Measurements from ENCODE around the gene NME1.

GRCh38 chr17:50925133-50925621, 59.0 kb upstream of the TOB1 start:
- PRO-cap: no peak

GRCh38 chr17:50939704-50940268, 73.6 kb upstream of the TOB1 start:
- PRO-cap: no peak

GRCh38 chr17:50949548-50950673, 83.8 kb upstream of the TOB1 start:
- PRO-cap: no peak

DNA sequence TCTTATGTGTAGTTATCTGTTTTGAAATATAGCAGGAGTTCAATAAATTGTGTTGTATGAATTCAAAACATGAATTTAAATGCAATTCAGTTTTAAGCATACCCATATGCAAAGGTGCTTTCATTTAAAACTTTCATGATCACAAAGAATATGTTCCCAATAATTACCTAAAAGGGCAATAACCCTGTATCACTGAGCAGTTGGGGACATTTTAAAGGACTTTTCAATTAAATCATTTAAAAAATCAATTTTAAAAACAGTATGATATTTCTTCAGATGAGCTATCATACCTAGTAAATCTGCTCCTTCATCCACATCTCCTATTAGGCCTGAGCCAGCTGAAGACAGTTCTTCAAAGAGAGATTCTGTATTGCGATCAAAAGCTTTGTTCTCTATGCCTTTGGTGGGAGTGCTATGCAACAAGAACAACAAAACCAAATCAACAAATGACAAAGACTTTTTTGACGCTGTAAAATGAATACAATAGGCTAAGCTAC, 106.7 kb downstream of the SPAG9 start:
- PRO-cap: no peak

DNA sequence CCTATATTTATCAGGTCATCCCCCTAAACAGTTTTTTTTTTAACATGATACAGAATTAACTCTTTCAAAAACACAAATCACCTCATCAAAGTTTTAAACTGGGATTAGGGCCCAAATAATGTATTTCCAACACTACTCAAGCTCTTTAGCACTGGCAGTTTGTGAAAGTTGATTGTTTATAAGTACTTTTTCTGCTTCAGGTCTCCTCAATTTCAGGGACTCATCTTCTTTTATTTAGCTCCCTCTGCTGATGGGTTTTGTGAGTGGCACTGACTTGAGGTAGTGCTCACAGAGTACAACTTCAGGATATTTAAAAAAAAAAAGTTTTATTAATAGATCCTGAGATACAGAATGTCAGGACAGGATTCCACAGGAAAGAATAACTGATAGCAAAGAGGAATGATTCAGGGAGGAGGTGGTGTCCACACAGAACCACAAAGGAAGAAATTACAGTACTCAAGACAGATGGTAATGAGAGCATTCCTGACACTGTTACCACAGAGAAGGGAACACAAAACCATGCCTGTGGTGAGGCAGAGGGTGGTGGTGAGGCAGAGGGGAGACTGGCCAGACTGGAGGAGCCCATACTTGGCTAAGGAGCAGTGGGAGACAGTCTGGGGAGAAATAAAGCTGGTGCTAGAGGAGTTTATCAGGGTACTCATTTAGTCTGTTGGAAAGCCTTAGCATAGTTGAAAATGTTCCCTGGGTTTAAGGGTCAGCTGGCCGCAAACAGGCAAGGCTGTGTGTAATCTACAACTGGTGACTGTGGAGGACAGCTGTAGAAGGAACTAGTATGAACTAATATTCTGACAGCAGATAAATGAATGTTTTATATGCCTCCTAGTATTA, 63.7 kb downstream of the SPAG9 start:
- PRO-cap: no peak

GRCh38 chr17:51118329-51118914, 2.2 kb downstream of the SPAG9 start:
- PRO-cap: no peak

GRCh38 chr17:51122287-51122477, 1.5 kb upstream of the SPAG9 start:
- PRO-cap: no peak

- PRO-cap: no peak
These were observed 5.3 kb upstream of the SPAG9 start for GRCh38 chr17:51125878-51126466.

DNA sequence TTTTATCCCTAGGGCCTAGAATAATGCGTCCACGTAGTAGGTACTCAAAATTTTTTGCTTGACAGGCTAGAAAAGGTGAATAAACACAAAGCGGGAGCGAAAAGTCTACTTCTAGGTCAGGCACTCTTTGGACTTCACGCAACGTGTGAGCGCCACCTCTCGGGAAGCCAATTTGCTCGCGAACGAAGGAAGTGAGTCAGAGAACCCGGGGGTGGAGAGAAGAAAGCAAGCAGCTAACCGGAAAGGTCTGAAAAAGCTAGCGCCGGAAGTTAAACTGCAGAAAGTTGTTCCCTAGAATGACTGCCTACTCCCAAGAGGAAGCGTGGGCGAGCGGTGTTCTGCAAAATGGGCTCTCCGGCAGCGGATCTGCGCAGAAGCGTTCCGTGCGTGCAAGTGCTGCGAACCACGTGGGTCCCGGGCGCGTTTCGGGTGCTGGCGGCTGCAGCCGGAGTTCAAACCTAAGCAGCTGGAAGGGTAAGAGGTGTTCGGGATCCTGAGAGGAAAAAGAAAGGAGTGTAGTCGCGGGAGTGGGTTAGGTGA, at the start of gene NME1:
Gene NME1, plus strand, starts transcription at position 371 of the 540 bp plus-strand sequence.
- PRO-cap: no peak

DNA sequence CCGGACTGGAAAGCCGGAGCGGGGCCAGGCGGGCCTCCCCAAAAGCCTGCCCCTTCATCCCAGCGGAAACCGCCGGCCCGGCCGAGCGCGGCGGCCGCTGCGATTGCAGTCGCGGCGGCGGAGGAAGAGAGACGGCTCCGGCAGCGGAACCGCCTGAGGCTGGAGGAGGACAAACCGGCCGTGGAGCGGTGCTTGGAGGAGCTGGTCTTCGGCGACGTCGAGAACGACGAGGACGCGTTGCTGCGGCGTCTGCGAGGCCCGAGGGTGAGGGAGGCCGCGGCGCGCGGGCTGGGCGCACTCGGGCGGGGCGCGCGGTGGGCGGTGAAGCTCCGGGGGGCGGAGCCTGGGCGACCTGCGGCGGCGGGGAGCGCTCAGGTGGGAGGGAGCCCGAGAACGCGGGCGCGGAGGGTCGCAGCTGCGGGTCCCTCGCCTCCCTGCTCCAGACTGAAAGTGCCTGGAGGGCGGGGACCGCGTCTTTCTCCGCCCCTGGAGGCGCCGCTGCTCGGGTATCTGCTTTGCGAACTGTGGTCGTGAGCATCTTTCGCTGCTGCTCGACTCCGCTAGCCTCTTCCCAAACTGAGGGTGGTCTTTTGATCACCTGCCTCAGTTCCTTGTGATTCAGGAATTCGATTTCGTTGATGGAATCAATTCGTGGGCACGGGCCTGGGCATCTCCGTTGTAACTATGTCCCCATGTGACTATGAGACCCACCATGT, 475 bp downstream of the UTP18 start:
- PRO-cap: unidirectional peak, plus-strand start at position 108 of the sequence; bidirectional peak, plus-strand start at position 442 of the sequence, minus-strand start at position 266 of the sequence

- PRO-cap: no peak
These were observed 175.2 kb downstream of the UTP18 start for GRCh38 chr17:51435600-51435972.

GRCh38 chr17:52157722-52158182, 762 bp downstream of the CA10 start:
- PRO-cap: no peak

DNA sequence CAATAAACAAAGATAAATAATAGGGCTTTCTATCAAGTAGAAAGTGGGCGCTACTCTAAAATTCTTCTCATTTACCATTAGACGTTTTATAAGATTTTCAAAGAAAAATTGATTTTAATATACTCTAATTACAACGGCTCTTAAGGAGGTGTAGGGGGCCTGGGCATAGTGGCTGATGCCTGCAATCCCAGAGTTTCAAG, 11.9 kb upstream of the CA10 start:
- PRO-cap: no peak

DNA sequence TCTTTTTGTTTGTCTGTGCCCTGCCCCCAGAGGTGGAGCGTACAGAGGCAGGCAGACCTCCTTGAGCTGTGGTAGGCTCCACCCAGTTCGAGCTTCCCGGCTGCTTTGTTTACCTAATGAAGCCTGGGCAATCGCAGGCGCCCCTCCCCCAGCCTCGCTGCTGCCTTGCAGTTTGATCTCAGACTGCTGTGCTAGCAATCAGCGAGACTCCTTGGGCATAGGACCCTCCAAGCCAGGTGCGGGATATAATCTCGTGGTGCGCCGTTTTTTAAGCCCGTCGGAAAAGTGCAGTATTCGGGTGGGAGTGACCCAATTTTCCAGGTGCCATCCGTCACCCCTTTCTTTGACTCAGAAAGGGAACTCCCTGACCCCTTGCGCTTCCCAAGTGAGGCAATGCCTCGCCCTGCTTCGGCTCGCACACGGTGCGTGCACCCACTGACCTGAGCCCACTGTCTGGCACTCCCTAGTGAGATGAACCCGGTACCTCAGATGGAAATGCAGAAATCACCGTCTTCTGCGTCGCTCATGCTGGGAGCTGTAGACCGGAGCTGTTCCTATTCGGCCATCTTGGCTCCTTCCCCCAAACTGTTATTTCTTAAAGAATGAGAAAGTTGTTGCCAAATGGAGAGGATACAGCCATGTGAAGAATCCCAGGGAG, 250.9 kb upstream of the CA10 start:
- PRO-cap: no peak

DNA sequence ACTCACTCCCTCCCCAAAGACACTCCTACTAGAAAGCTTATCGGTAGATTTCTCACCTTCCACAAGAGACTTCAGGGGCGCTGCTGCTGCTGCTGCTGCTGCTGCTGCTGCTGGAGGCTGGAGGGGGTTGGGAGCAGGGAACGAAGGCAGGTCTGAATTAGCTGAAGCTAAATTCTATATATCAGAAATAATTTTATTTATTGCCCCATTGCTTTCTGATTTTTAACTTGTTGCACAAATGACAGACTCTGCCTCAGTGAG, 25.9 kb upstream of the HLF start:
- PRO-cap: no peak

GRCh38 chr17:55265133-55265350, 282 bp downstream of the HLF start:
- PRO-cap: no peak

GRCh38 chr17:55422856-55423659, 1.4 kb upstream of the MMD start:
- PRO-cap: no peak

DNA sequence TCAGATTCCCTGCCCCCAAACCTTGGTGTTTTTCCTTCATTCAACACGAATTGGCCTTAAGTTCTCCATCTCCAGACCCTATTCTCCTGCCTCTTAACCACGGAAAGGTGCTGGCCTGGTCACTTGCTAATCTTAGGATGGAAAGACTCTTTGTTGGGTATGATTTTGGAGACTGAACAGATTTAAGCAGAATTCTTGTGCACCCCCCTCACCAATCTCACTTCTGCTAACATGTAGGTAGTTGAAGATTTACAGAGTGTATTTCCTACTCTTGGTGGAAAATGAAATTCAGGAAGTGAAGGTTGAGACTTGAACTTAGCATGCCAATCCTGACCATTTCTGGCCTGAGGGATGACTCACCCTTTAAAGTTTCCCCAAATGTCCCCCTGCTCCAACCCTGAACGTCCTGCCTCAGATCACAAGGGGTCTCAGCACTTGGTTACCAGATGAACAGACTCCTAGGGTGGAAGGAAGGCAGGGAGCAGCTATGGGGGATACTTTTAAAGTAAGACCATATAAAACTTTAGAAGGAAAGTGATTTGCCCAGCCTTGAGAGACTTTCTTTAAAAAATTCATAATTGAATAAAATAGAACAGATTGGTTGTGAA, 23.3 kb upstream of the MMD start:
- PRO-cap: no peak

- PRO-cap: no peak
These were observed 108.5 kb upstream of the MMD start for GRCh38 chr17:55530165-55530508.

GRCh38 chr17:55531219-55531937, 109.7 kb upstream of the MMD start:
- PRO-cap: no peak

All from neutrophil (primary cell).